Neuron (in vitro differentiated cells): ENCODE data around the genes KRT73, SPRYD3, IGFBP6 and ESPL1.

- PRO-cap, result no peak
These were observed 5.5 kb downstream of the KRT7 start for GRCh38 chr12:52238571-52239015.

DNA sequence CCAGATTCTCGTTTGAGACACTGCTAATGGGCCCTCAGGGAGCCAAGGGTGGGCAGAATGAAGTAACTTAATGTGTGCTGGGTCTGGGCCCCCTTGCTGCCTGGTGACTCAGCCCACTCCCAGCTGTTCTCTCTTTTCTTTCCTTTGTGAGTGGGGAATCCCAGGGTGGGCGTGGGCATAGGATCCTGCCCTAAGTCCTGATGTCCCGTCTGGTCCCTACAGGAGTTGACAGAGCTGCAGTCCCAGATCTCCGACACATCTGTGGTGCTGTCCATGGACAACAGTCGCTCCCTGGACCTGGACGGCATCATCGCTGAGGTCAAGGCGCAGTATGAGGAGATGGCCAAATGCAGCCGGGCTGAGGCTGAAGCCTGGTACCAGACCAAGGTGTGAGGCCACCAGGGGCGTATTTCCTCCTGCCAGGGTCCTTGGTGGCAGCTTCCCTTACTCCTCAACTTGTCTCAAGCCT is 8.2 kb downstream of the KRT7 start:
- PRO-cap, result no peak

GRCh38 chr12:52304690-52305413 is 13.5 kb upstream of the KRT81 start:
- PRO-cap, result no peak

DNA sequence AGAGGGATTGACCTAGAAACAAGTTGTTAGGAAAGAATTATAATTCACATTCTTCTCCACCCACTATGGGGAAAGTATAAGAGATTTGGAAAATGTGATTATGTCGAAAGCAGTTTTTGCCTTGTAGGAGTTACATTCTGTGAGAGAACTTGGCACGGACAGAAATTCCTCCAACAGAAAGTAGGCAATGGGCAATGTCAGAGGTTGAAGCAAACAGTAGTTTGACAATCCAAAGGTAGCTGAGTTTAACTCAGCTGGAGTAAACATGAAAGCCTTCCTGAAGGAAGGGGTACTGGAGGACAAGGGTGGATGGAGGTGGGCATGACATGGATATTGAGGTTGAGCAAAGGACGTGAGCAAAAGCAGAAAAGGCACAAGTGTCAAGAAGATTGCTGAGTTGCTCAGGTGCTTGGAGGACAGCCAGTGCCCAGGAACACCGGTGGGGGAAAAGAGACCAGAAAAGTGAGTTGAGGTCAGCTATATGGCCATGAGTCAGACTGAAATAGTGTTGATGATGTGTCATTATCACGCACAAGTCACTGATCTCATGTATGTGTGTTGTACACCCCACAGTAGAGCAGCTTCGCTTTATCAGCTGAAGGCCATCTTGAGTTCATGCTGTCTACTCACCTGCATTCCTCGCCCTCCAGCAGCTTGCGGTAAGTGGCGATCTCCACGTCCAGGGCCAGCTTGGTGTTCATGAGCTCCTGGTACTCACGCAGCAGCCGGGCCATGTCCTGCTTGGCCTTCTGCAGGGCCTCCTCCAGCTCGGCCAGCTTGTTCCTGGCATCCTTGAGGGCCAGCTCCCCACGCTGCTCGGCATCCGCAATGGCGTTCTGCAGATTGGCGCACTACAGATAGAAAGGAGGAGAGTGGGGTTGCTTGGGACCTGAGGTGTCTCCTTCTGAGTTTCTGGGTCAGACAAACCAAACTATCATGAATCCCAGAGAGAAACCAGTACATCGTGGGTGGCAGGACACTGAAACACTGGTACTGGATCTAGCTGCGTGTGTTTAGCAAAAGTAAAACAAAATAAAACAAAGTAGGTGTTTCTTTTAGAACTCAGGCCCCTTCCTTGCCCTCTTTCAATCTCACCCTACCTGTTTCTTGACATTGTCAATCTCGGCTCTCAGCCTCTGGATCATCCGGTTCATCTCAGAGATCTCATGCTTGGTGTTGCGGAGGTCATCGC is 3.8 kb downstream of the KRT5 start:
- PRO-cap, result no peak

DNA sequence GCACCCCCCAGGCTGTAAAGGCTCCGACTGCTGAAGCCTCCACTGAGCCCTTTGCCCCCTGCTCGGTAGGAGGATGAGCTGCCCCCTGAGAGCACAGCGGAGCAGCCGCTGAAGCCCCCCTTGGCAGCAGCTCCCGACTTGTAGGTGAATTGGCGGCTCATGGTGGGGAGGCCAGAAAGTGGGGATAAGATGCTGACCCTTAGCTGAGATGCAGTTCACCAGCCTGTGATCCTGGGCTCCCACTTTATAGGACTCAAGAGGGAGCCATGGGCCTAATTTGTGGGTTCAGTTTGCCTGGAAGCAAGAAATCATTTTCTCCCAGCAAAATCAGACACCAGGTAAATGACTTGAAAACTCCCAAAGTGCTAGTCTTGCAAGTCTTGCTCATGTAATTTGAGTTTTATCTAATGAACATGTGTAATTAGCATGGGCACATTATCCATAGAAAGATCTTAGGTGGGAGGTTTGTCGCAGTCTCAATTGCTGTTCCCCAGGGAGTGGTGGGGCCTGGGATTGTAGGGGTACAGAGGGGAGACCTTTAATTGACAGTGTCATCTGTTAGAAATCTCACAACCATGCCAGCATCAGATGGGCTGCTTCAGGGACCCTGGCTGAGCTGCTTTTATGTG is at the start of gene KRT73:
KRT73 (minus strand) TSS at position 196 of the 629 bp plus-strand sequence.
- PRO-cap, result no peak

DNA sequence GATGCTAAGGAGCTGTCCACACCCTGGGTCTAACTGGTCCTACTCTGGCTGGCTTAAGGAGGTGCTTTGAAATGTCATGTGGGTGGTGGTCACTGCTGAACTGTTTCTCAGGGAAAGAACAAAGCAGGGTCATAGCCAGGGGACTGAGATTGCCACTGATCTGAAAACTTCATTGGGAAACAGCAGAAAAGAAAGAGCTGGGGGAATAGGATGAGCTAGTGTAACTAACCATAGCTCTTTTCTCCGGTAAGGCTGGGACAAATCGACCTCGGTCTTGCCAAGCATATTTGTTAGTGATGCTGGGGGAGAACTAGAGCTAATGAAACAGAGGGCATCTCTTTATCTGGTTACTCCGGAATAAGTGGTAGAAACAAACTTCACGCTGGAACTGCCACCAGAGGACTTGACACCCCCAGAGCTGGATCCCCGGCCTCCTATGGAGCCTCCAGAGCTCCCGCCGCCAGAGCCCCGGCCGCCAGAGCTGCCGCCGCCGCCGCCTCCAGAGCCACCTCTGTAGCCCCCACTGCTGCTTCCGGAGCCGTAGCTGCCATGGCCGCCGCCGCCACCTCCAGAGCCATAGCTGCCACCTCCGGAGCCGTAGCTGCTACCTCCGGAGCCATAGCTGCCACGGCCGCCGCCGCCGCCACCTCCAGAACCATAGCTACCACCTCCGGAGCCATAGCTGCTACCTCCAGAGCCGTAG is 5.2 kb downstream of the KRT1 start:
- PRO-cap, result no peak

GRCh38 chr12:52897107-52897954 is 7.5 kb downstream of the KRT8 start:
- PRO-cap, result no peak

- PRO-cap, result no peak
These were observed 3.2 kb downstream of the KRT8 start for GRCh38 chr12:52901374-52902323.

- PRO-cap, result no peak
These were observed 21.9 kb upstream of the KRT8 start for GRCh38 chr12:52926724-52927140.

DNA sequence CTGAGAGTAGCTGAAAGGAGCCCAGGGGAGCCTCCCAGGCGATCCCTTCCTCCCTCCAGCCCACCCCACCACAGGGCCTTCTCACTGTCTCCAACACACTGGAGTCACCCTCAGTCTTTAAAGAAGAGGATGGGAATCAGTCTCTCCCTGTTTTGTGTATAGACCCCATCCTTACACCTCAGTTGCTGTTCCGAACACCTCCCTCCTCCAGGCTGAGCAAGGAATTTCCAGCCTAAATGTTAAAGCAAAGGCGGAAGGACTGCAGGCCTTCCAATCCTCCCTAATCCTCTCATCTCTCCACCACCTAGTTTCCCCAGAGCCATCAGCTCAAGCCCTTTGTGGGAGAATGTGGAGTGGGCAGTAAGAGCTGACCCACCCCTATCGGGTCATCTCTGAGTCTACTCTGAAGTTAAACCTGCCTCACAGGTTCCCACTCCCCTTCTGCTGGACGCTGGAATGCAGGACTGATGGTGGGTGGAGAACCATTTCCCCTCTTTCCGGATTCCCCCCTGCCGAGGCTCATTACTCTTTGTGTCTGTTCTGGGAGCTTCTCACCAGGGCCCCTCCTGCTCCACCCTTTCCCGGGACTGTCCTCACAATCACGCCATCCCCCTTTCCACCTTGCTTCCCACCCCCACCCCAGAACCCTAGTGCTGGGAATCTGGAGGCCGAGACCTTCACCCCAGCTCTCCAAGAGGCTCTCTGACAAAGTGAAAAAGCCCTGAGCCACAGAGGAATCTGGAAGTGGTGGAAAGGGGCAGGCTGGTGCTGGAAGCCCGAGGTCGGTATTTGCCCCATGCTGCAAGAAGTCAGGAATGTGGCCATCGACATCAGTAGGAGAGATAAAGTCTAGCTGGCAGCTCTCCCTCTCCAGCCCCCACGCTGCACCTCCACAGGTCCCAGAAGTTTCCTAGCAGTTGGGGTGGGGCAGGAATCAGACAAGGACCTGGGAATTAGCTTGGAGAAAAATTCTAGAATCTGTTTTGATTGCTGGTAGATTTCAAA is 3.4 kb upstream of the KRT18 start:
- PRO-cap, result no peak

DNA sequence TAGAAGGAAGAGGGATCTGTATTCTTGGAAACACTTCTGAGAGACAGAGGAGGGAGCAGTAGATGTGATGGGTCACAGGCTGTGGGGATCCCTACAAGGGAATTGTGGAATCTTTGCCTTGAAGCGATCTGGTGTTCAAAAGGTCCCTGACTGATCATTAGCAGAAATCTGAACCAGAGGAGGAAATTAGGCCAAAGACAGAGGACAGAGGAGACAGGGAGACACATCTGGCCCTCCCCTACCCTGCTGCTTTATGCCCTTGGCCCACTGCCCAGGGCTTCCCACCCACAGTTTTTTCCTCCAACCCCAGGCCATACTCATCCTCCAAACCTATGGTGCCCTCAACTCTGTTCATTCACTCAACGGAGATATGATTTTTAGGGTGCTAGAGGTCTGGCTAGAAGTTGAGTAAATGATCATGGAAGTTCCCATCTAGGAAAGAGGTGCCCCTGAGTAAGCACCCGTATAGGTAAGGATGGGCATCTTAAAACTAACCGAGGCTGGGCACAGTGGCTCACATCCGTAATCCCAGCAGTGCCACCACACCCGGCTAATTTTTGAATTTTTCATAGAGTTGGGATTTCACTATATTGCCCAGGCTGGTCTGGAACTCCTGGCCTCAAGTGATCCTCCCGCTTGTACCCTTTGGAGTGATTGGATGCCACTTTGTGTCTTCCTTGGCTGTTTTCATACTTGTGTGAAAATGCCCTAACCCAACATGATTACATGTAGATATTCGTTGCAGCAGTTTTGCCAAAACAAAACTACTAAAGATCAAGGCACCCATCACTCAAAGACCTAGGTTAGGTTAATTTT is 4.3 kb downstream of the KRT18 start:
- PRO-cap, result no peak

GRCh38 chr12:53038125-53038573 is 11.7 kb upstream of the TNS2 start:
- PRO-cap, result no peak

- PRO-cap, result no peak
These were observed 2.4 kb upstream of the TNS2 start for GRCh38 chr12:53047534-53047773.

DNA sequence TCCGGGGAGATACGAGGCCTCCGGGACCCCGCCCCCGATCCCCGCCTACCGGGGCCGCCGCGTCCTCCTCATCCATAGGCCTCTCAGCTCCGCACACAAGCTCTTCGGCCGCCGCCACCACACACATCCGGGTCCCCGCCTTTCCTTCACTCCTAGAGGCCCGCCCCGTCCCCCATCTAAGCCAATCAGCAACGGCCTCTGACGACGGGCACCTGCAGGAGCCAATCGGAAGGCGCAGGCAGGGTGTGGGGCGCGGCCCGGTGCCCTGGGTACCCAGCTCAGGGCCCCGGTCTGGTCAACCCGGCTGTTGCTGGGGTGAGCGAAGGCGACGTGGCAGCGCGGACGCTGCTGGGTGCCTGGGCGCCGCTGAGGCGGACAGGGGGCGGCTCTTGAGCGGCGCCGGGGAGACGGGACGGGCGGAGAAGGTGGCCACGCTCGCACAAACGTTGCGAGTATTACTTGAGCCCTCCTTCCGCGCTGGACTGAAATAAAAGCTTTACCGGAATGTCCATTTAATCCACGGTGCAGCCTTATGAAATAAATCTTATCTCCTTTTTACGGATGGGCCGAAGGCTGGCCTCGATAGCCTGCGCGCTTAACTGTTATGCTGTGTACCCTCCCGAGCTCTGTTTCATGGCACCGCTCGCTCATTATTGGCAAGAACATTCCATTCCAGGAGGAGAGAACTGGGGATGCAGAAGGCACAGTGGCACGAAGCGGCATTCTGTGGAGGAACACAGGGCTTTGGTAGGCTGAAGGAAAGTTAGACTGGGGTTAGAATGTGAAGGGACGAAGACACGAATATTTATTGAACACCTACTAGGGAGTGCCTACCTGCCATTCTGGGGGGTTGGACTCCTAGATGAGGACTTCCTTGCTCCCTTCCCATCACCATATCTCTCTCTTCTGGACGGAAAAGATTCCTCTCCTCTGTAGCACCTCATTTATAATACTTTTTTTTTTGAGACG is at the start of gene SPRYD3:
SPRYD3 (minus strand) TSS at position 129 of the 969 bp plus-strand sequence.
- PRO-cap, result bidirectional peak, plus-strand start at position 298 of the sequence, minus-strand start at position 129 of the sequence; bidirectional peak, plus-strand start at position 455 of the sequence, minus-strand start at position 484 of the sequence; bidirectional peak, plus-strand start at position 676 of the sequence, minus-strand start at position 655 of the sequence

- PRO-cap, result unidirectional peak, plus-strand start at chr12:53097610
These were observed at the start of gene IGFBP6 for GRCh38 chr12:53097168-53097822. IGFBP6 (plus strand) TSS chr12:53097667.

GRCh38 chr12:53097823-53098449 is 469 bp downstream of the IGFBP6 start:
- PRO-cap, result unidirectional peak, minus-strand start at chr12:53098053

DNA sequence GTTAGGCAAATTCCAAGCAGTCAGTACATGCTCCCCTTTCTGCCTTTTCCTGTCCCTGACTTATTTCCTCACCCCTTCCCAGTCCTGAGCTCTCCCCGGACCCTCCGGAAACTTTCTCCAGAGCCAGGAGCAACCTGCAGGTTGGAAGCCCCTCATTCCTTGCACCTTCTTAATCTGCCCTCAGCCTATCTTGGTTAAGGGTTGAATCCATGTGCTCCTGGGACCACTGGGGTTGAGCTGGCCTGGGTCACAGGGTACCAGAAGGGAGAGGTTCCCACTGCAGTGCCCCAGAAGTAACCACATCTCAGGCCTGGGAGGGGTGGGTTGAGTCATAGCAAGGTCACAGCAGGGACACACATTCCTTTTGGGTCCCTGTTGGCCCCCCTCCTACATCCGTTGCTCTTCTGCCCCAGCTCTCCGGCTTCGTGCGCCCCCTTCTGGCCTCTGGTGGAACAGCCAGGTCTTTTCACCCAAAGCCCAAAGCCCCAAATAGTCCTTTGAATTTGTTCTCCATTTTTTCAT is 1.8 kb downstream of the IGFBP6 start:
- PRO-cap, result no peak

DNA sequence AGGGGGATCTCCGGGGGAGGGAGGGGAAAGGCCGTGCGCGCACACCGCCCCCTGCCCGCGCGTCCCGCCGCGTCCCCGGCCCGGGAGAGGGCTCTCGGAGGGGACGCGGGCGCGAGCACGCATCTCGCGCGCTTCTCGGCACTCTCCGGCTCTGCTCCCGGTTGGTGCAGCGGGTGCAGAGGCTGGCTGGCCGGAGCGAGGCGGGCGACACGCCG is 144 bp upstream of the CSAD start:
- PRO-cap, result bidirectional peak, plus-strand start at position 176 of the sequence, minus-strand start outside the sequence

DNA sequence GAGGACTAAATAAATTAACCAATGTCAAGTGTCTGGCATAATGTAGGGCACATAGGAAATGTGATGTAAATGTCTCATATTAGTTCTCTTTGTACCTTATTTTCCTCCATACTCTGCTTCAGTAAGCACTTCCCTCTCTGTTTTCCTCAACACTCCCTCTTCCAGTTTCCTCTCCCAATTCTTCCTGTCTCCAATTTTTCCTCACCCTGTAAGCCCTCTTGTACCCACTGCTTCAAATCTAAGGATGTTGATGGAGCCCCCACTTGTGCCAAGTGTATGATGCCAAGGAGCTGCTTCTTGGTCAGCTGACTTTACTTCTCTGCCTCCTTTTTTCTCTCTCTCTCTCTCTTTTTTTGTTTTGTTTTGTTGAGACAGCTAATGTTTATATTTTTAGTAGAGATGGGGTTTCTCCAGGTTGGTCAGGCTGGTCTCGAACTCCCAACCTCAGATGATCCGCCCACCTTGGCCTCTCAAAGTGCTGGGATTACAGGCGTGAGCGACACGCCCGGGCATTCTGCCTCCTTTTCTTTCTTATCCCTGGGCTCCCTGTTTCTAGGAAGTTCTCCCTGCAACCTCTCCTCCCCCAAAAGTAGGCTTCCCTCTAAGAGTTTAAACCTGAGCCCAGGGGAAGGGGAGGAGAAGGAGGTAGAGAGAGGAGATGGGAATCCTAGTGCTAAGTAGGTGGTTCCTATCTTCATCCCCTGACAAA is 3.5 kb downstream of the RARG start:
- PRO-cap, result no peak

GRCh38 chr12:53267955-53268798 is at the start of gene ESPL1:
ESPL1 (plus strand) TSS chr12:53268299.
- PRO-cap, result bidirectional peak, plus-strand start at chr12:53268299, minus-strand start at chr12:53268185